SK-MEL-5 (cell line): ENCODE results near the genes BCAS1 and PFDN4.

GRCh38 chr20:54070181-54070991 lies at the start of gene BCAS1:
Gene BCAS1, minus strand, starts transcription at chr20:54070594.
RAMPAGE:
- cytosol, long total RNA = no peak
- long total RNA = no peak
- nucleus, long total RNA = no peak

GRCh38 chr20:54207480-54208228 lies at the start of gene PFDN4:
Gene PFDN4, plus strand, starts transcription at chr20:54208087.
RAMPAGE:
- cytosol, long total RNA = start-site peak on the plus strand at chr20:54208074-54208106, 6,888 and 5,851 reads in 2 replicates
- long total RNA = start-site peak on the plus strand at chr20:54208075-54208106, 4,682 and 4,369 reads in 2 replicates
- nucleus, long total RNA = start-site peak on the plus strand at chr20:54208077-54208106, 1,011 and 276 reads in 2 replicates

DNA sequence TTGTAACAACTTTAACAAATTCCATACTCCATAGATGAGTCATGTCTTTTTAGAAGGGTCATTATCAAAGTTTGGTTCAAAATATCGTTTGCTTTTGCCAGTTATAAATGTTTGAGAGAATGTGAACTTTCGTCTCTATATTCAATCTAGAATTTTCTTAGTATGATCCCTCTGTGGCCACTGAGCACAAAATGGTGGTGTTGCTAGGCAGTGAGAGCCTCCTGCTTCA lies 125.1 kb upstream of the DOK5 start:
RAMPAGE:
- cytosol, long total RNA = no peak
- long total RNA = no peak
- nucleus, long total RNA = no peak

GRCh38 chr20:55074406-55074775 lies 599.0 kb downstream of the DOK5 start:
RAMPAGE:
- cytosol, long total RNA = no peak
- long total RNA = no peak
- nucleus, long total RNA = no peak

DNA sequence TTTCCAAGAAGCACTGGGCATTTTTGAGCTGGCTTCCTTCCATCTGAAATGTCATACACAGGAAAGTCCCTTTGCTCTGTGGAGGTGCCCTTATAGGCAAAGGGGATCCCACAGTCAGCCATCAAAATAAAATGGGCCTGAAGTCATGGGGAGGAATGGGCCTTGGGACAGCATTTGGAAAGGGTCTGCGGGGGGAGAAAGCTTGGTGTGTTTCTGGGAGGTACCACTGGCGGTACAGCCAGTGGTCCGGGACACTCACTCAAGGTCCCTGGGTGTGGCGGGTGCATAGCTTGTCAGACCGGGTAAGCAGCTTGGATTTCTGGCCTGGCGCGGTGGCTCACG lies 25.6 kb upstream of the RTF2 start:
RAMPAGE:
- cytosol, long total RNA = no peak
- long total RNA = no peak
- nucleus, long total RNA = no peak

GRCh38 chr20:56444223-56444645 lies 24.2 kb upstream of the RTF2 start:
RAMPAGE:
- cytosol, long total RNA = no peak
- long total RNA = no peak
- nucleus, long total RNA = no peak

DNA sequence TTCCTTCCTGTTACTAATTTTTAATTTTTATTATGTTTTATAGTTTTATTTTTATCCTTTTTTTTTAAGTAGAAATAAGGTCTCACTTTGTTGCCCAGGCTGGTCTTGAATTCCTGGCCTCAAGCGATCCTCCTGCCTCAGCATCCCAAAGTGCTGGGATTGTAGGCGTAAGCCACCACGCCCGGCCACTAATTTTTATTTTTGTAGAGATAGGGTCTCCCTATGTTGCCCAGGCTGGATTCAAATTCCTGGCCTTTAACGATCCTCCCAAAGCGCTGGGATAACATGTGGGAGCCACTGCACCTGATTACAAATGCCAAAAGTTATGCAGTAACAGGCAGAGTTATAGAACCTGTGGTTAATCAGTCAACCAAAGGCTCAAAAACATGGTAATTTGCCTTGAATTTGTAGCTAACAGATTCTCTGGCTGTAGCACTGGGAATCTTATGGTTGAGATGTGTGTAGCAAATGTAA lies 9.1 kb downstream of the RTF2 start:
RAMPAGE:
- cytosol, long total RNA = no peak
- long total RNA = no peak
- nucleus, long total RNA = no peak

DNA sequence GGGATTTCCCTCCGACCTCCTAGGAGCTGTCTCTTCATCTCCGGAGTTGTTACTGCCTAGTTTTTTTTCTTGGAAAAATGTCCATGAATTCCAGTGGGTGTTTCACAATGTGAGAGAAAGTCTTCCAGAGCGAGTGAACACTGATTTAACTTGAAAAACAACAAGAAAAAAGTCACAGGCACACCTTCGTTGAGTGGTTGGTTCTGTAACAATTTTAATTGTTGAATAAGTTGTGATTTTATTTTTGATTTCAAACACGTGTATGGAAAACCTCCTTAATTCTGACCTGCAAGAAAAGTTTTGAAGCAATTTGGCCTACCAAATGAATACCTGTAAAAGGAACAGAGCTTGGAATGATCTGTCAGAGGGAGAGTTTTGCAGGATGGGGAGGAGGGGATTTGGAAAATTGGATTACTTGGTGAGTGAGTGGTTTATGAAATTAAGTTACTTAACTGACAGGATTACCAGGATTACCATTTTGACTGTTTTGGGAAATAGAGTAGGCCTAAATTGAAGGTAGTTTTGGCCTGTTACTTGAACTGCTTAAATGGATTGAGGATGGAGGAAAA lies 3.0 kb downstream of the TFAP2C start:
RAMPAGE:
- cytosol, long total RNA = no peak
- long total RNA = no peak
- nucleus, long total RNA = no peak

DNA sequence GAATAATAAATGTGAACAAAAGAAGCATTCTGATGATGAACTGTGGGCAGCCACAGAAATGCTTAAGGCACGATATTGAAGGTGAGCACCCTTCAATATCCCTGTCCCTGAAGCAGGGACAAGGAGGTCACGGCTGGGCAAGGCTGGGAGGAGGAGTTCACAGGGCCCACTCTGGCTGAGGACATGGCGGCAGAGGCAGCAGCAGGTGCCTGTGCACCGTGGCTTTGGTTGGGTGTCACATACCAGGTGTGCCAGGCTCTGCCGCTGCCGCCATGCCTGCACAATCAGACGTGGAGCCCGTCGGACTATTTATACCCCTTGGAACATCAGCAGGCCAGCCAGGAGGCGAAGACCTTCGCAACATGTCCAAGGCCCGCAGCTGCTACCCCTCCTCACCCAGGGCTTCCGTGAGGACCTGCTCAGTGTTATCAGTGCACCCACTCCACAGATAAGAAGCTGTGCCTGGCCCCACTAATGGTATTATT lies 109.5 kb downstream of the BMP7 start:
RAMPAGE:
- cytosol, long total RNA = no peak
- long total RNA = no peak
- nucleus, long total RNA = no peak

GRCh38 chr20:57157434-57157803 lies 109.0 kb downstream of the BMP7 start:
RAMPAGE:
- cytosol, long total RNA = no peak
- long total RNA = no peak
- nucleus, long total RNA = no peak

DNA sequence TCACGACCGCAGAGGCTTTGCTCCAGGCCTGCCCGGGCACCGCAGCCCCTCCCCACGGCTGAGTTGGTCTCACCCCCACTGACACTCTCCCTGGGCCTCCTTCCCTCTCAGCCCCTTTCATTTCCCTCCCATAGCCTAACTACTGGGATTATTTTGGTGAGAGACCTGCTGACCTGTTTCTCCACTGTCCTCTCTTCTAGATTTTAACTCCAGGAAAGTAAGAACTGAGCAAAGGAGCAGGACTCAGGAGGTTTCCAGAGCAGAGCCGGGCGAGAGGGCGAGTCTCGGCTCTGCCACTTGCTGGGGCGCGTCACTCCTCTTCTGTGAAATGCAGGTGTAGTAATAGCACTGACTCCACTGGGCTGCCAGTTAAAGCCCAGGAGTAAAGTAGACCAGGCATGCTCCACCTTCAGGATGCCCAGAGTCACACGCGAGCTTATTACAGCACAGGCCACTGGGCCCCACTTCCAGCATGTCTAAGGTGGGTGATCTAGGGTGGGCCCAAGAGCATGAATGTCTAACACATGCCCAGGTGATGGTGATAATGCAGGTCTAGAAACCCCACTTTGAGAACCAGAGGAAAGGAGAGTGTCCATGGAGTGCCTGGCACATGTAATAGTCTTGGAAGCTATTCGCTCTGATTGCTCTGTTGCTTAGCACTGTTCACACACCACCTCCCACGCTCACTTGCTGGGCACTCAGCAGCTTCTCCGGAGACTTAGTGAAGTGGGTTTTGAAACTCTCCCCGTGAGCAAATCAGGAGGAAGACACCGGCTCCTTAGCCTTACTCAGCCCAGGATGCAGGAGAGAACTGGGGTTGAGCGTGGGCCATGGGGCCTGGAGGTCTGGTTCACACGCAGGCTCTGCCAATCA lies 22.5 kb downstream of the BMP7 start:
RAMPAGE:
- cytosol, long total RNA = no peak
- long total RNA = no peak
- nucleus, long total RNA = no peak

GRCh38 chr20:57349132-57349525 lies 1.9 kb upstream of the RAE1 start:
RAMPAGE:
- cytosol, long total RNA = no peak
- long total RNA = no peak
- nucleus, long total RNA = no peak

DNA sequence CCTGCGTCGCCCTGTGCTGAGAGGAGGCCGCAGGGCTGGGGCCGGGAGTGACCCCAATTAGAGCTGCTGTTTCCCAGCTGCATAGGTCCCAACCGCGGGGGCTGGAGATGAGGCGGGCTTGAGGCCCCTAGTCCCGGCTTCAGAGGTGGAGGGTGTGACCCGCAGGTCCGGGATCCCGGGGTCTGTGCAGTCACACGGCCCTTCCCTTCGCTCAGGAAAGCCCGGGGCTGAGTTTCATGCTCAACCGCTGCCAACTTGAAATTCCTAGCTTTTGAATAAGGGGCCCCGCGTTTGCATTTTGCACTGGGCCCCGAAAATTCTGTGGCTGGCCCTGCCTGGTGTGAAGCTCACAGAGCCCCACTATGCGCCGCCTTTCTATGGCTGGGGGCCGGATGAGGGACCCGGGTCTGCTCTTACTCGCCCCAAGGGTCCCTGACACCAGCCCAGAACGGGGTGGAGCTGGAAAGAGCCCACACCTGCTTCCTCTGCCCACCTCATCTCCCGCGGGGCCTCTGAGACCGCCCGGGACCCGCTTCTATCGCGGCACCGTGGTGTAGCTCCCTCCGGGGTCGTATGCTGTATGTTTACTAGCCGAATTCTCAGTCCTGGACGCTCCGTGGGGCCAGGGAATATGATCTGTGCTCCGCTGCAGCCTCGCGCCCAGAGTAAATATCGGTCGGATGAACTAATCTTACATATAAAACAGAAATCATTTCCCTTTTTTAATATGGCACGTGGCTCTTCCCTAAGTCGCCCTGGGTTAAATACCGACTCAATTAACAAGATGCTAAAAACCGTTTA lies 750 bp upstream of the RBM38 start:
RAMPAGE:
- cytosol, long total RNA = no peak
- long total RNA = no peak
- nucleus, long total RNA = no peak

RAMPAGE:
- cytosol, long total RNA = no peak
- long total RNA = no peak
- nucleus, long total RNA = no peak
Observed at GRCh38 chr20:57391783-57392254, 623 bp downstream of the RBM38 start.

RAMPAGE:
- cytosol, long total RNA = no peak
- long total RNA = no peak
- nucleus, long total RNA = no peak
Observed at GRCh38 chr20:57403795-57404293, 12.6 kb downstream of the RBM38 start.

DNA sequence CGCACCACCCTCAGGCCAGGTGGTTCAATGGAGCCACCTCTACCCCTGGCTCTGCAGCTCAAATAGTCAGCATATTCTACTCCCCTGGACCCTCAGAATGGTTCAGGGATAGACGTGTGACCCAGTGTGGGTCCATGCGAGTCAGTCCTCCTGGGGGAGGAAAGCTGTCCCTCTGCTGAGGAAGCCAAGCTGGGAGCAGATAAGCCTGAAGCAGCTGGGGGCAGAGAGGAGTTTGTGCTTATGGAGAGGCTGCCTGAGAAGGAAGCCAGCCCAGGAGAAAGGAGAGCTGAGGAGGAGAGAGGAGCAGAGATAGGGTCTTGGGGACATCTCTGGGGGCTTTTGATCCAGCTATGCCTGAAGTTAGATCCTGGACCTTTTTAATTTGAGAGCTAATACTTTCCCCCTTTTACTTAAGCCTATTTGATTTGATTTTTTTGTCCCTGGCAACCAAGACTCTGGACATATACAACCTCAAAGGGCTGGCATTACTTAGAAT lies 21.5 kb downstream of the RBM38 start:
RAMPAGE:
- cytosol, long total RNA = no peak
- long total RNA = no peak
- nucleus, long total RNA = no peak

DNA sequence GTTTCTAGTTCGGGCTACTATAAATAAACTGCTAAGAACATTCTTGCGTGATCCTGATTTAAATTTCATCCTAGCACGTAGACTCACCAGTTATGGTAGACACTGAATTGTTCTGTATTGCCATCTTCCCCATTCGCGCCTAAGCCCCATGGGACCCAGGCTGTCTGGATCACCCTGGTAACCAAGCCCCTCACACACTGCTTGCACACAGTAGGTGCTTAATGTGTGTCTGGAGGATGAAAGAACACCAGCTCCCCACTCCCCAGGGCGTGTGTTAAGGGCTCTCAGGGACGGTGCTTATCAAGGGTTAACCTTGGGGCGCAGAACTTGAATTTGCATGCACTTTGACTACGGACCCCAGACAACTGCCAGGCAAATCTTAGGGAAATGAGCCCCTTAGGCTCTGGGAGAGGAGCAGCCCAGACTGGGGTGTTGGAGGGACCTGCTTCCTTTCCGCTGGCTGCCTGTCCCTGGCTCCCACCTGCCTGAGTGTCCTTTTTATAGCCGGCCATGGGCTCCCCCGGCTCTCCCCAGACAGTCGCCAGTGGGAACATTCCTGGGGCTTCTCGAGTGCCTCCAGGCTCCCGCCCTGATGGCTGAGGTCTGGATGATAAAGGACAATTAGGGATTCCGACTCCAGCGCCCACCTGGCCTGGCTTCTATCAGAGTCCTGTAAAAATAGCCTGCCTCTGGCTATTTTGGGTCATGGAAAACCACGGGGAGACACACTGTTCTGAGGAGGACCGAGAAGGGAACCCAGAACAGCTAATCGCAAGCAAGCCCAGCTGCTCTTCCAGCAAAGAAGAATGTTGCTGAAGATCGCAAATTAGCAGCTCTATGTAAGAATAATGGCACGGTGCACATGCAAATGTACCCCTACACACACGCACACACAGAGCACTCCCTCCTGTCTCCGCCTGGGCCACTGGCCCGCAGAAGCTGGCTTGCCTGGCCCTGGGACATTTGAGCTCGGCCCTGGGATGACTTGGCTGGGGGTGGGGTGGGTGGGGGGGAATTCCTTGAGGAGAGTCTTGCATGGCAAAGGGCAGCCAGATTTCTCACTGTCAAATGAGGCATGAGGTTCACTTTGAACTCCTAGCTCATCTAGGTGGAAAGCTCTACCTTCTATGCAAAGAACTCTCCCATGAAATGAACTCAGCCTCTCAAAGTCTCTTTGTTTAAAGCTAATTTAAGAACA lies 55.6 kb downstream of the CTCFL start:
RAMPAGE:
- cytosol, long total RNA = no peak
- long total RNA = no peak
- nucleus, long total RNA = no peak

DNA sequence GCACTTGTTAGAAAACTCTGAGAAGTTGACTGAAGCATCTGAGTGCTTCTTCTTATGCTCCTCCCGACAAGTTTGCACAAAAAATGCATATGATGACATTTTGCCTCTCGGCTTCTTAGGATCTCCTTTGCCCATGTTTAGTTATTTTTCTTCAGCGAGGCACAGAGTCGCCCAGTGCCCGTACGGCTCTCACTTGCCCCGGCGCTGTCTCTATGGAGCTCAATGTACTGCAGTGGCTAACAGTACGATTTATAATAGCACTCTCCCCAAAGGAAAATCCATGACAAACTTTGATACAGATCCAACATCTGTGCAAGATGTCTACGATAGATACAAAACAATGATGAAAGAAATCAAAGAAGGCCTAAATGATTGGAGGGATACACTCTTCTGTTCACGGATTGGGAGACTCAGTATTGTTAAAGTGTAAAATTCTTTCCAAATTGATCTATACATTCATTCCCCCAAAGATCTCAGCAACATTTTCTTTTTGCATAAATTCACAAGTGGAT lies 36.0 kb downstream of the CTCFL start:
RAMPAGE:
- cytosol, long total RNA = no peak
- long total RNA = no peak
- nucleus, long total RNA = no peak

RAMPAGE:
- cytosol, long total RNA = no peak
- long total RNA = no peak
- nucleus, long total RNA = no peak
Observed at GRCh38 chr20:57528964-57529527, 4.1 kb upstream of the CTCFL start.

DNA sequence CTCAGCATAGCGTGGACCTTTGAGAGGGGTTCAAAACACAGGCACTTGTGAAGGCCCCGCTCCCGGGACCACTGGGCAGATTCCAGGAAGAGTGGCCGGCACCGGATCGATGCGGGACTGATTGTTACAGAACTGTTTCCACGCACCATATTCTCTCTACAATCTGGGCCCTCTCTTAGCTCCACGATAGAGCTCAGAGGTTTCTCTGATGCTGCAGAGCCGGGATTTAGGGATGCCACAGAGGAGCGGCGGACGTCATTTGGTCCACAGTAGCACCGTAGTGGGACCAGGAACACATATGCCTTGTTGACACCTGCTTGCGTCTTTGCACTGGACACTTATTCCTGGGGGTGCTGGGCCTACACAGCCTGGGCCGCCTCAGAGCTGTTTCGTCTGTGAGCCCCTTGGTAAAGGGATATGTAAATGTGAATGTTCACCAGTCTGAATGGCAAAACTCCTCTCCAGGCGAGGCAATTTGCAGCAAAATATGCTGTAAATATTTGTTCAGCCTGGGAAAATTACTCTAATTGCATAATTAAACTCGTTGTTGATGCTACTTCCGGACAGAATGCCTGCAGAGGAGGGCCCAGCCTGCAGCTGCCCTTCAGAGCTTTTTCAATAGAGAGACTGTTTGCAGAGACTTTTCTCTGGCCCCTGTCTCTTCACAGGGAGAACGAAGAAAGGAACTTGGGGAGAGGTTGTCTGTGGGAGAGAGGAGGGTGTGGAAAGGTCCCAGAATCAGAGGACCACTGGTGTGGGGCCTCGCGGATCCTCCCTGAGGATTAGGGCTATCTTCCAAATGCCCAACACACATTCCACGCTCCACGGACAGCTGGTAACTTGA lies 9.4 kb downstream of the PCK1 start:
RAMPAGE:
- cytosol, long total RNA = no peak
- long total RNA = no peak
- nucleus, long total RNA = no peak